ENCODE results near the gene CCNG1.

GRCh38 chr5:160439090-160439714, 17.5 kb downstream of the PTTG1 start:
- RRBS = no CpG with 5 or more reads among the region's 14 CpGs

DNA sequence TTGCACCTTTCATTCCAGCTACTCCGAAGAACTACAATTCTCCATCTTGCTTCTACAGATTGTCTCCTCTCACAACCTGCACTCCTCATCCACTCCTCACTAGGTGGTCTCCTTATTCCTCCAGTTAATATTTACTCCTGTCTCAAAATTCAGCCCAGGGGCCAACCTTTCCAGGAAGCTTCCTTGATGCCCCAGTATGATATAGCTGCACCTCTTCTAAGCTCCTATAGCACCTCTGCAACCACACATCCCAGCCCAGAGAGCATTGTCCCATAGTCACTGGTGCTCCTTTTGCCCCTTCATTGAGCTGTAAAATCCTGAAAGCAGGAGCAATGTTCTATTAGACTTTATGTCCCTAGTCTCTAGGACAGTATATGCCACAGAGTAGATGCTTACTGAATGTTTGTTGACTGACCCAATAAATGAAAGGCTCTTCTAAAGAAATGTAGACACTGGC, 205.4 kb downstream of the PTTG1 start:
- RRBS = no CpG with 5 or more reads among the region's 1 CpG

DNA sequence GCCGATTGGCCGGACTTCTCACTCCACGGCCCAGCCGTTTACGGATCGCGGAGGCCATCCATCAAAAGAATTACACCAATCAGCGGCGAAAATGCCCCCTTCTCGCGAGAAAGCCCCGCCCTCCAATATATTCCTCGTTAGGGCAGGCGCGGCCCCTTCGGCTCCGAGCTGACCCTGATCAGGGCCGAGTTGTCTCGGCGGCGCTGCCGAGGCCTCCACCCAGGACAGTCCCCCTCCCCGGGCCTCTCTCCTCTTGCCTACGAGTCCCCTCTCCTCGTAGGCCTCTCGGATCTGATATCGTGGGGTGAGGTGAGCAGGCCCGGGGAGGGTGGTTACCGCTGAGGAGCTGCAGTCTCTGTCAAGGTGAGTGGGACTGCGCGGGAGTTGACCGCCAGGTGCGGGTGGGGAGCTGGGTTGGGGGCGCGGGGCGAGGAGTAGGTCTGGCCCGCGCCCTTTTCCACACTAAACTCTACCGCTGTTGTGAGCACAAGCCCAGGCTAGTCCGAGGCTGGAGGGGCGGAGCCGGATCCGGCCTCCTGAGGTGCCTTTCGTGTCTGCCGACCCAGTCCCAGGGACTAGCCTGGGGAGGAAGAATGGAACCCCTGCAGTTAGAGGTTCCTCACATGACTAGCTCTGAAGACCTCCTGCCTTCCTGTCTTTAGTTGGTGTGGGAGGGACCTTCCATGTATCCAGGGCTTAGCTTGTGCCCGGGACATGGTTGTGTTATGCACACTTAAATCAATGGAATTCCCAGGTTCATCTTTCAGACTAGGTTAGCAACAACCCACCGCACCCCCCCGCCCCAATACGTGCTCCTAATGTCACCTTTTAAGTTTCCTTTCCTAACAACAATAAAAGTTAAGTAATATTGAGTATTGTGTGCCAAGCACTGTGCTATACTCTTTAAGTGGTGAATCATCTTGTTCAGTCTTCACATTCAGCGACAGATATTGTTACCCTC, at the start of gene CCNG1:
TSS of gene CCNG1 (plus strand) at position 154 of the 961 bp plus-strand sequence.
- RRBS = 1% methylated on average over 5 of the region's 50 CpGs

GRCh38 chr5:163443817-163444818, 6.7 kb downstream of the CCNG1 start:
- RRBS = no CpG with 5 or more reads among the region's 3 CpGs

DNA sequence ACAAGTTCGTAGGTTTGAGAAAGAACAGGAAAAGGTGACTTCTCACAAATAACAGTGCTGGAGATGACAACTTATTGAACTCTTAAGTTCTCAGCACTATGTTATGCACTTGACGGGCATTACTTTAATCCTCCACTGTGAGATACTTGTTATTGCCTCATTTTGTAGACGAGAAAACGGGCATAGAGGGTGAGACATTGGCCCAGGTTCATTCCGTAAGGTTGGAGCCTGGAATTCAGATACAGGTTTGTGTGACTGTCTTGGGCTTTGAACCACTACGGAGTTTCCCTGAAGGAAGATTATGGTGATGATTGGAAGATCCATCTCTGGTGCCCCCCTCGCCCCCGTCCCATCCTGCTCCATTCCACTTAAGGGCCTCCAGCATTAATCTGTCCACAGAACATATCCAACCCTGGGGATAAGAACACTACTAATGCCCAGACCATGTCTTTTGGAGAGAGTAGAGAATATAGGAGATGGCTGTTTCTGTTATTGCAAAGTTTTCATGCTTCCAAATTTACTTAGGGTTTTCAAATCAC, 756 bp downstream of the MAT2B start:
- RRBS = no CpG with 5 or more reads among the region's 8 CpGs

DNA sequence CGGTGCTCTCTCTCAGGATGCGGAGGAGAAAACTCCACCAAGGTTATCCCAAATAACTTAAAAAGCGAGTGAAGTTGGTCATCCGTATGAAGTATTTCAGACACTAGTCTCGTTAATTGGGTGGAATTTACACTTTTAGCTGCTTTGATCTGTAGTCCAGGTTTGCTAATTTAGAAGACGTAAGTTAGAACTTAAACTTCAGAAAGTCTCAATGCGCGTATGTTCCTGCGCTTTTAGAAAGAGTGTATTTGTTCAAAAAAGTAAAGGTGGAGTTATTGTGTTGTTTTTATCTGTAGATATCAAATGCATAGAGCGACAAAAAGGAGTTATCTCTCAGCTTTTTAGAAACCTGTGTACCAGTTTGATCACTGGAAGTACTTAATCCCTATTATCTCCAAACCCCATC, 654.0 kb upstream of the TENM2 start:
- RRBS = no CpG with 5 or more reads among the region's 10 CpGs

- RRBS = 82% methylated on average over 4 of the region's 18 CpGs
These were observed 338.9 kb upstream of the WWC1 start for GRCh38 chr5:167952523-167953052.

- RRBS = no CpG with 5 or more reads among the region's 12 CpGs
These were observed 268.6 kb upstream of the WWC1 start for GRCh38 chr5:168022859-168023231.

DNA sequence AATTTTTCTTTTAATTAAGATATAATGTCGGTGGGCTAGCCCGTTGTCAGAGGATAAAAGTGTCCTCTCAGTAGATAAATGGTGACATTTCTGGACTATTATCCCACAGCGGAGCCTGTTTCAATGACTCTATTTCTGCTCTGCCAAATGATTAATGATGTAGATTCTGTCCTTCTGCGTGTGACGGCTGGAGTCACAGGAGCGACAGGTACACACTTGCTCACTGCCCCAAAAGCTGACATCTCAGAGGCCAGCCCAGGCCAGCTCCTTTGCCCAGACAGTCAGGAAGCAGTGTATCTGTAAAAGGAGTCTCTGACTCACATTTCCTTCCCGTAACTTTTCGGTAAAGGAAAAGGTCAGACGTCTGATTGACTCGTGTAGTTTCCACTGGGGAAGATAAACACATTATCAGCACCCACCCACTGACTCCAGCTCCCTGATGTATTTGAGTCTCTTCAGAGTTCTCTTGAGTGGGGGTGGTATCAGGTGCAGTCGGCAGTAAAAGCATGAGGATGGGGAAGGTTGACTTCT, 64.5 kb upstream of the WWC1 start:
- RRBS = no CpG with 5 or more reads among the region's 11 CpGs

DNA sequence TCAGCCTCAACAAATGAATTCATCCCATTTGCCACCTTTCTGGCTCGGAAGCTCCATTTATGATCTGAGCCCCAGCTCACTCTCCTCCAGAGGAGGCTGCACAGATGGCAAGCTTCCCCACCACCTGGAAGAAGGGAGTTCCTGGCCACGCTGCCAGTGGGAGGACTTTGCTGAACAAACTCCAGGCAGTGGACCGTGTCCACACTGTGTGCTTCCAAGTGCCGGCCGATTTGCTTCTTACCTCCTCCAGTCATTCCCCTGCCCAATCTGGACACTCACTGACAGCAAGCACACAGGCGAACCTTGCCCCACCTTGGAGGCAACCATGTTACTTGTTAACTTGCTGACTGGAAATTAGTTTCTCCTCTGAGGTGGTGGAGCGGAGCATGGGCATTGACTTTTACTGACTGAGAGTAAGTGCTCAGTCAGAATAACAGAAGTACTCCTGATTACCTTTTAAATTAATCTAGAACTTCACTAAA, 13.9 kb upstream of the WWC1 start:
- RRBS = no CpG with 5 or more reads among the region's 7 CpGs

DNA sequence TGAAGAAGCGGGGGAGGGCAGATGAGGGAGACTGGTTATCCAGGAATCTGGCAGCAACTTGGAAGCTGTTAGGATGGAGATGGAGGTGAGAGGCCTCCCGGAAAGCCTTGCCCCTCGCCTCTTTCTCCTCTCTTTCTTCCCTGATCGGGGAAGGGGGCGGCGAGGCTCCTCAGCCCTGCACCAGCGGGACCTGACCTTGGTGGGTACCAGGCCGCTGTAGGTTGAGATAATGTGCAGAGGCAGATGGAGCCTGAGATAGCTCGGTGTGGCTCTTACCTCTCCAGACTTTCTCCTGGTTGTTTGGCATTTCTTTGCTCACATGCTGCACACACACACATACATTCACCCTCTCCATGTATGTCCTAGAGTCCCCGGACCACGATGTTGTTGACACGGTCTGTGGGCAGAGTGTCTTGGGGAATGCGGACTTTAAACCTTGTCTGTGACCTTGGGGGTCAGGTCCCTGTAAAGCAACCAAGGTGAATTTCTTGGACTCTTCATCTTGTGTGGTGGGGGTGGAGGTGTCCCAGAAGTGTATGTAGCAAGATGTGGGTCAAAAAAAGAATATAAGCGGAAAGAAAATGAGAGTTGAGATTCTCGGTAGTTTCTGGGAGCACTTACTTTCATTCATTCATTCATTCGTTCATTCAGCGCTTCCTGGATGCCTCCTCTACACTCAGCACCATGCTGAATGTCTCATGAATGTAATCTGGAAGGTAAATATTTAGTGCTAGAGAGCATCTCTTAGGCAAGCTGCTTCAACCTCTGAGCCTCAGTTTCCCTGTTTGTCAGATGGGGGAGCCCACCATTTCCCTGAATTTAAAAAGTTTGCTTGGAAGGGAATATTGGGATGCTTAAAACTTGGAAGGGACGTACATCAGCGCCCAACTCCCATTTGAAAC, 1.7 kb downstream of the WWC1 start:
- RRBS = no CpG with 5 or more reads among the region's 19 CpGs

DNA sequence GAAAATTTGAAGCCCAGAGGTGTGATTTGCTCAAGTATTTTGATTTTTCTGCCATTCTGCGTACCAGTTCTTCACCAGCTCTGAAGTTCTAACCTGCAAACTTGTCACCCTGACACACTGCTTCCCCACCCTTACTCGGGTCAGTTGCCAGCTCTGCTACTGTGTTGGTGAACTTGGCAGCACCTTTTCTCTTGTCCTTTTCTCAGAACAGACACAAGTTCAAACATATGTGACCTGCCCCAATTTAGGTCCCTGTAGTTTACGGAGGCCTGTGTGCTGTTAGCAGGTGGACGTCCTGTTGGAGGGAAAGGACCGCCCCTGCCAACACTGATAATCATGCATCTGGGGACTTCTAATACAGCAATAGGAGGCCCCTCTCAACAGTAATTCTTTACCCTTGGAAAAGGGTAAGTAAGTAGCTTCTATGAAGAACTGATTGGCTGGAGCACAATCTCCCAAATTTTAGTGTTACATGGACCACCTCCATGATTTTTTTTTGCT, 2.4 kb downstream of the WWC1 start:
- RRBS = no CpG with 5 or more reads among the region's 5 CpGs

DNA sequence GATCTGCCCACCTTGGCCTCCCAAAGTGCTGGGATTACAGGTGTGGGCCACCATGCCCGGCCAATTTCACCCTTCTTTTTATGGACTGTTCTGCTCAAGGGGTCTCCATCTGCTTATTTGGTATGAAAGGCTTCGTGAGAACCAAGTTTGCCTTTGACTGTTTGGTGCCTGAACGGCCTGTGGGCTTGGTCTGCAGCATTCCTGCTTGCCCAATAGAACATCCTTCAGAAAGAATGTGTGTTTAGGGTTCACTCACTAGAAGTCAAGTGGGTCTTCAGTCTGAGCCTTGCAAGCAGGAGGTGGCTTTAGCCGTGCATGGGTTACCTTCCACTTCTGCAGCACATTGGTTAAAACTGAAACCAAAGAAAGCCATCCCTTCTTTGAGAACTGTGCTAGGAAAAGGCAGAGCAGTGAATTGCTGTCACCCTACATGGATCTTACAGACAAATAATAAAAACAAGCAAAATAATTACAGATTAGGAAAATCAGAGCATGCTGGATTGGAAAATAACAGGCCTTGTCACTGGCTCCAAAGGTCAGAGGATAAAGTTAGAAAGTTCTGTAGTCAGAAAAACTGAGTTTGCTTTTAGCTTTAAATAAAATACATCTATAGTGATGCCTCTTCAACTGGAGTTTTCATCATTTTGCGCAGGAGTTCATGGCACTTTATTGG, 16.5 kb downstream of the WWC1 start:
- RRBS = no CpG with 5 or more reads among the region's 5 CpGs

DNA sequence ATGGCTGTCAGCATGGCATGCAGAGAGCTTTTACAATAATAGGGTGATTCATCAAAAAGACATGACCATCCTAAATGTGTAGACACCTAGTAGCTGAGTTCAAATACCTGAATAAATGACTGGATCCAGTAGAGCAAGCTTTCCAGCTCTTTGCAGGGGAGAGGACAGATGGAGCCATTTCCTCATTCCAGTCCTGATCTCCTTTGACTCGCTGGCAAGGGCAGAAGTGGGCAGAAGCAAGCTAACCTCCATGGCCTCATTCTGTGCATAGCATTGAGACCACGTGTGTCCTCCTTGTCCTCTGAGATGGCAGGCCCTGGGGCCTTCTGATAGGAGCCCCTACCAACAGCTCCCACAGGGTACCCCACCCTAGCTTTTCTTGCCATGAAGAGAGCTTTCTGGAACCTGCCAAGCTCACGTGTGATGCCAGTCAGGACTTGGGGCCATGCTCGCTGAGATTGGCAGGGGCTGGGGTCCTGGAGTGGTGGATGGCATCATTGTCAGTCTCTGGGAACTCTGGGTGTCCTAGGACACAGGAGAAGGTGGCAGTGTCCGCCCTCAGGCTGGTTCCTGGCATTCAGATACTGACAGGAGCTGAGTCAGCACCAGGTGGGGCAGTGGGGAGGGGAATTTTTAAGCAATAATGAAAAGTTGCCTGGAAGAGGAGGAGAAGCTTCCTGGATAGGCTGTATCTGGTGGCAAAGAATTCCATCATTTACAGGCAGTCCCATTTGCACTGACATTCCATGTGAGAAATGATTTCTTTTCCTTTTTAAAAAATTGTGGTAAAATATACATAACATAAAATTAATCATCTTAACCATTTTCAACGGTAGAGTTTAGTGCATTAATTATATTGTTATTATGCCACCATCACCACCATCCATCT, 33.7 kb downstream of the WWC1 start:
- RRBS = no CpG with 5 or more reads among the region's 6 CpGs

DNA sequence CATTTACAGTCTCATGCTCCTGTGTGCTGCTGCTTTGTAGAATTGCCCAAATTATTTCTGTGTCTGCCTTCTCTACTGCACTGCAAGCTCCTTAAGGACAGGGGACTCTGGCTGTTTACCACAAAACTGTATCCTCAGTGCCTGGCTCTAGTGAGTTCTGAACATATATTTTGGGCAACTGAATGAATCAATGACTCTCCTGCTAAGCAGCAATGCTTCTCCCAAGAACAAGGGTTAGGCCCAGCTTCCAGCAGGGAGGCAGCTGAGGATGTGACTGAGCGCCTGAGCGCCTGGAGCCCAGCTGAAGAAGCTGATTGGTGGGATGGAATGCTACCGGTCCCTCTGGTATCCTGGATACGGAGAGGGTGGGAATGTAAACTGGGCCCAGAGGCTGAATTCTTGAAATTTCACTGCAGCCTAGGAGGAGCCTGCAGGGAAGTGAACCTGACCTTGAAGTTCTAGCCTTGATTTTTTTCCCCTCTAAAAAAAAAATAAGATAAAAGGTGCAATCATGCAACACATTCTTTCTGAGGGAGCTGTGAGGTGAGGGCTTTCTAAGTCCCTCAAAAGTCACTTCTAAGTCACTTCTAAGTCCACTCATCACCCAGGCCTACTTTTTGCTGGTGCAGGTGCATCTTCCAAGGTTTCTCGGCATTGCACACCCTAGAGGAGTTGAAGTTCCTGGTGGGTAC, 43.3 kb downstream of the WWC1 start:
- RRBS = no CpG with 5 or more reads among the region's 5 CpGs

DNA sequence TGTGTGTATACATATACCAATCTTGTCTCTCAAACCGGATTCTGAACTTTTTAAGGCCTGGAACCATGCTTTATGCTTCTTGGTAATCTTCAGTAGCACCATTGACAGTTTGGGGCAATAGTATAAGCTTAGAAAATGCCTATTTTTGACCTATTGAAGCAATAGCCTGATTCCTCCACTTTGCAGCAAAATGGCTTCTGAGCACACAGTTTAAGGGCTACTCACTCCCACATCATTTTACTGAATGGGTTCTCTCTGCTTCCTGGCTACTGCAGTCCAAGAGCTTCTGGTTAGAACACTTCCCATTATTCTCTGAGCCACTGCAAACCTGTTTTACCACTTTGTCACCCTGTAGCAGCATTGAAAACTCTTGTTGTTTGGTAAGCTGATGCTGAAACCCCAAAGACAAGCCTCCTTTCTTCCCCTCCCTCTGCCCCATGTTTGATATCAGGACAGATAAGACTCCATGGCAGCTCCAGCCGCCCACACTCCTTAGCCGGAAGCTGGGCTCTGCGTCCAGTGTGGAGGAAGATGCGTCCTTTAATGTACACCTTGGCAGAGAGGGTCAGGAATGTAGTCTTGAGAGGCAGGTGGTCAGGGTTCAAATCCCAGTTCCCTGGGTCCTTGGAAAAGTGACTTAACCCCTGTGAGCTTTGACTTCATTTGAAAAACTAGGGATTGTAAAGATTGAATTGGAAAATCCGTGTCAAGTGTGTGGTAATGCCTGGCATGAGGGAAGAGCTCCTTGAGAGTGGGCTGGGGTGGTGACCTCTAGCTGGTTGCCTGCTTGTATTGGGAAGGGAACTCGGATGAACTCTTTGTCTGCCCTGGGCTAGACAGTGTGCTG, 84.3 kb upstream of the RARS1 start:
- RRBS = no CpG with 5 or more reads among the region's 7 CpGs

GRCh38 chr5:168580206-168580642, 1.1 kb upstream of the PANK3 start:
- RRBS = no CpG with 5 or more reads among the region's 4 CpGs

GRCh38 chr5:168664411-168665032, 85.4 kb upstream of the PANK3 start:
- RRBS = no CpG with 5 or more reads among the region's 4 CpGs

GRCh38 chr5:168681458-168682000, 102.4 kb upstream of the PANK3 start:
- RRBS = no CpG with 5 or more reads among the region's 3 CpGs

- RRBS = no CpG with 5 or more reads among the region's 12 CpGs
These were observed 212.8 kb downstream of the SLIT3 start for GRCh38 chr5:169088024-169088726.

All from non-pigmented ciliary epithelial cell (primary cell).